Smooth muscle cell (in vitro differentiated cells): ENCODE results near the gene USP17L11.

DNA sequence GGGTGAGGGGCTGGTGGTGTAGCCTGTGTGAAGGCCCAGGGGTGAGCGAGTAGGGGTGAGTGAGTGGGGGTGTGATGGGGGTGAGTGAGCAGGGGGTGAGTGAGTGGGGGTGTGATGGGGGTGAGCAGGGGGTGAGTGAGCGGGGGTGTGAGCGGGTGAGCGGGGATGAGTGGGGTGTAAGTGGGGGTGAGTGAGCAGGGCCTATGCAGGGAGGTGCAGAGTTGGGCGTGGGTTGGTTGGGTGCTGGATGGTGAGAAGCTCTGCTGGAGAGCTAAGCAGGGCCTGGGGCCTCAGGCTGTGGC is 30.2 kb downstream of the SH3TC1 start:
- RAMPAGE, long total RNA = no peak

DNA sequence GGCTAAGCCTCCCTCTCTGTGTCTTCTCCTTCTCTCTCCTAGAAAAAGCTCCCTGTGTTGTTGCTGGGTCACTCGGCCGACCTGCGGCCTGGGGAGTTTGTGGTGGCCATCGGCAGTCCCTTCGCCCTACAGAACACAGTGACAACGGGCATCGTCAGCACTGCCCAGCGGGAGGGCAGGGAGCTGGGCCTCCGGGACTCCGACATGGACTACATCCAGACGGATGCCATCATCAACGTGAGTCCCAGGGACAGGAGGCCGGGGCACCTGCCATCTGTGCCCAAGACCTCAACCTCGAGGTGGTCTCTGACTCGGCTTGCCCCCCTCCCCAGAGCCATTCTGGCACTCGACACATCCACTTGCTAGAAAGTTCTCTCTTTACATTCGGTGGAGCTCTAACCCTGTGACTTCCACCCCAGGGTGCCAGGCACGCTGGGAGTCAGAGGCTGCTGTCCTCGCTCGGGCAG is 21.8 kb downstream of the HTRA3 start:
- RAMPAGE, long total RNA = no peak

DNA sequence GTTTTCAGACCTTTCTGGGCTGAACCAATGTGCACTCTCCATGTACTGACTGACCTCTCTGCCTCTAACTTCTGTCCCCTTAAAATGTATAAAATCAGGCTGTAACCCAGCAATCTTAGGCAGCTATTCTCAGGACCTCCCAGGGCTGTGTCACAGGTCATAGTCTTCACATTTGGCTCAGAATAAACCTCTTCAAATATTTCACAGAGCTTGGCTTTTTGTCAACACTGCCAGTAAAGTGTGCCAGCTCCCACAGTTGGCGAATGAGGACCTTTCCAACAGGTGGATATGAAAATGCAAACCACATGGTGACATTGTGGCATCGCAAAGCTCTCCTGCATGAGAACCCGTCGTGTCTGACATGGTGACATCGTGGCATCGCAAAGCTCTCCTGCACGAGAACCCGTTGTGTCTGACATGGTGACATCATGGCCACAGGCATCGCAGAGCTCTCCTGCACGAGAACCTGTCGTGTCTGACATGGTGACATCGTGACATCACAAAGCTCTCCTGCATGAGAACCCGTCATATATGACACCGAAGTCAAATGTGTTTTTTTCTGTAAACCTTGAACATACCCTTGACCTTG is 76.3 kb downstream of the ACOX3 start:
- RAMPAGE, long total RNA = no peak

- RAMPAGE, long total RNA = no peak
Measured at GRCh38 chr4:8438393-8439092, 2.0 kb downstream of the ACOX3 start.

GRCh38 chr4:8472702-8472983 is 32.1 kb downstream of the TRMT44 start:
- RAMPAGE, long total RNA = no peak

DNA sequence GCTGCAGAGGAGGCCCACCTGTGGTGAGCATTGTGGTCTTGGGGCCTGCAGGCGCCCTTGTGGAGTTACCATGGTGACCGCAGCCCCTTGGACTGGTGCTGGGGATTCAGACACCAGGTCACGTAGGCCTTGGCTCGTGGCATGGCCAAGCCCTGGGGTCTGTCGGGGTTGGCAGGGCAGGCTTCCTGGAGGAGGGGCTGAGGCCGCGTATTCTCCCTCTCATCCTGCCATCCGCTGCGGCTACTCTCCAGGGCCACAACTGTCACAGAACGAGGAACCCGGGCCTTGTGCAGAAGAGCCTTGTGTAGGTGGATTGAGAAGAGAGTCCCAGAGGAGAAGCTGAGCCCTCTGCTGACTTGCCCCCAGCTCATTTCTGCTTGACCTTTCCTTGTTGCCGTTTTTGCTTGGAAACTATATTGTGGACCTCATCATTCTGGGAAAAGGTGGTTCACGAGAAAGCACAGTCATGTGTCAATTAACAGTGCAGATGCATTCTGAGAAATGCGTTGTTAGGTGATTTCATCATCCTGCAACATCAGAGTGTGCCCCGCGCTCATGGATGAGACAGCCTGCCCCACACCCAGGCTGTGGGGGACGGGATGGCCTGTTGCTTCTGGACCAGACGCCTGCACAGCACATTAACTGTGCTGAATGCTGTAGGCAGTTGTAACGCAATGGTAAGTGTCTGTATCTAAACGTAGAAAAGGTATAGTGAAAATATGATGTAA is 38.4 kb downstream of the TRMT44 start:
- RAMPAGE, long total RNA = no peak

DNA sequence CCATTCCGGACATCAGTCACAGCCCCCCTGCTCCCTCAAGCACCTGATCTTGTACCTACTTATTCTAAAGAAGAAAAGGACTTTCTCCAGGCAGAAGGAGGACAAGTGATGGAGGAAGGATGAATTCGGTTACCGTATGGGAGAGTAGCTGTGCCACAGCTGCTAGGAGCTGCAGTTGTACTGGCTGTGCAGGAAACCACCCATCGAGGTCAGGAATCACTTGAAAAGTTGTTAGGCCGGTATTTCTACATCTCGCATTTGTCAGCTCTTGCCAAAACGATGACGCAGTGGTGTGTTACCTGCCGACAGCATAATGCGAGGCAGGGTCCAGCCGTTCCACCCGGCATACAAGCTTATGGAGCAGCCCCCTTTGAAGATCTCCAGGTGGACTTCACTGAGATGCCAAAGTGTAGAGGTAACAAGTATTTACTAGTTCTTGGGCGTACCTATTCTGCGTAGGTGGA is 67.8 kb upstream of the FAM90A26 start:
- RAMPAGE, long total RNA = no peak

GRCh38 chr4:9152986-9153143 is 17.3 kb upstream of the FAM90A26 start:
- RAMPAGE, long total RNA = no peak

DNA sequence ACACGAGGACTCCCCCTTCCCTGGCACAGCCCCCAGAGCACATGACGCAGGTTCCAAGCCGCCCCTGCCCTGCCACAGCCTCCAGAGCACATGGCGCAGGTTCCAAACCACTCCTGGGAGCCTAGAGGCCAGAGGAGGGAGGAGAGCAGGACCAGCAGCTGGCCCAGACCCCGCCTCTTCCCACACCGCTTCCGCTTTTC is 286 bp downstream of the FAM90A26 start:
- RAMPAGE, long total RNA = no peak

GRCh38 chr4:9215253-9215686 is at the start of gene USP17L11:
Gene USP17L11 (plus strand): TSS chr4:9215405.
- RAMPAGE, long total RNA = no peak

GRCh38 chr4:9381159-9381500 is 18.2 kb downstream of the USP17L30 start:
- RAMPAGE, long total RNA = no peak

- RAMPAGE, long total RNA = no peak
Measured at GRCh38 chr4:9604818-9605443, 160.7 kb downstream of the DEFB131A start.

GRCh38 chr4:9703357-9703659 is 78.1 kb upstream of the DRD5 start:
- RAMPAGE, long total RNA = no peak

GRCh38 chr4:10005936-10006573 is 15.2 kb downstream of the SLC2A9 start:
- RAMPAGE, long total RNA = no peak

DNA sequence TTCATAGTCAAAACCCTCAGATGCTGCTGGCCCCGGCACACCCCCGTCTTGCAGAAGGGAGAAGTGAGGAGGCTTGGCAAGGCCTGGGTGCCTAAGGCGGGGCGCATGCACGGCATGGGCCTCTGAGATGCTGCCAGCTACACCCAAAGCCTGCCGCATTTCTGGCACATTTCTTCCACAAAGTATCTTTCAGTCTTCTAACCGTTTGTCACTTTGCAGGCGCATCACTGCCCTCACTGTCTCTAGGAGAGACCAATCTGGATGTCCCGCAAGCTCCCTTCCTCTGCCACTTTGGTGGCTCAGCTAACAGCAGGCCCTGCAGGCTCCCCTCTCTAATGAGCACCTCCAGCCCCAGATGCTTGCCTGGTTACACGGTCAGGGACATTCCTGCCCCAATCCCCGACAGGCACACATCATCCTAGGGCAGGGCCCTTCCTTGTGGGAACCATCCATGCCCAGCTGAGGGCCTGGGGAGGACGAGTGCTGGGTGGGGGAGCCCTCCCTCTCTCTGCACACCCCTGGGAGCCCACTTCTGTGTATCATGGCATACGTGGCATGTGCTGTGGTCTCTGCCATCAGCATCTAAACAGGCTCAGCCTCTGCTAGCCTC is 19.4 kb downstream of the WDR1 start:
- RAMPAGE, long total RNA = no peak

DNA sequence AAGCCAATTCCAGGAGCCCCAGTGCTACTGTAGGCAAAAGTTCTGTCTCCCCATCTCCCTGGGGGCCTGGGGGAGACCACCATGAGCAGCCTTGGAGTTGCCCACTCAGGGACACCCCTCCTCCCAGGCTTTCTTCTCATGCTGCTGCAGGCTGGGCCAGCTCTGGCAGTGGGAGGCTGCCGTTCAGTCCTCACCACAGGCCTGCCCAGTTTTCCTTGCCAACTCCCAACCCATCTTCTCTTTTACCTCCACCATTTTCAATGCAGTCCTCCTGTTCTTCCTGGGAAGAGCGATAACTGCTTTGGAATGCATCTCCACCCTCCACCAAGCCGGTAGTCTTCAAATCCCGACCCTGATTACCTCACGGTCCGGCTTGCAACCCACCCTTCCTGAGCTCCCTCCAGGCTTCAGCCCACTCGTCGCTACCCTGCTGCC is 9.5 kb downstream of the WDR1 start:
- RAMPAGE, long total RNA = no peak

- RAMPAGE, long total RNA = no peak
Measured at GRCh38 chr4:10113778-10115083, 2.4 kb downstream of the WDR1 start.

GRCh38 chr4:10118976-10119500 is 2.4 kb upstream of the WDR1 start:
- RAMPAGE, long total RNA = no peak

- RAMPAGE, long total RNA = no peak
Measured at GRCh38 chr4:10174216-10174724, 57.7 kb upstream of the WDR1 start.

DNA sequence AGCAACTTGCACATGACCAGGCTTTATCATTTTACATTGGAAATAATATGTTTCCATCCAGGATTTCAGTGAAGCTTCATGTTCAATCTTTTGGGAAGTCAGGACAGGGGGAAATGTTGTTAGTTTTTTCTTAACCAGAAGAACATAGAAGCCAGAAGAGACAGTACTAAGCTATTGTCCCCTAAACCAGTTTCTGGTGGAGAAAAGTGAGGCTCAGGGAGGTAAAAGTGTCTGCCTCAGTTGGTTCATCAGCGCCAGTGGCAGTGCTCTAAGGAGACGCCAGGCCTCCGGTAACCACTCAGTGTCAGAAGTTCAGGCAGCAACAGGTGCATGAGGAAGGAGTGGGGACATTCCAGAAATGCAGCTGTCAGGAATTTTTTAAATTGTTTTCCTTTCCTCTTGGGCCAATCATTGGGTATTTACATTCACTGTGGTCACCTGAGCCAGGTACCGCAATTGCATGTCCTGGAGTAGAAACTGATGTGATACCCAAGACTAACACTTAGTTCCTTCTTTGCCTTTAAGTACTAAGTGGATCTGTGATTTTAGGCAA is 40.1 kb upstream of the HS3ST1 start:
- RAMPAGE, long total RNA = no peak